Myometrial cell (primary cell): ENCODE results near the genes IFFO1, SPSB2 and LPCAT3.

DNA sequence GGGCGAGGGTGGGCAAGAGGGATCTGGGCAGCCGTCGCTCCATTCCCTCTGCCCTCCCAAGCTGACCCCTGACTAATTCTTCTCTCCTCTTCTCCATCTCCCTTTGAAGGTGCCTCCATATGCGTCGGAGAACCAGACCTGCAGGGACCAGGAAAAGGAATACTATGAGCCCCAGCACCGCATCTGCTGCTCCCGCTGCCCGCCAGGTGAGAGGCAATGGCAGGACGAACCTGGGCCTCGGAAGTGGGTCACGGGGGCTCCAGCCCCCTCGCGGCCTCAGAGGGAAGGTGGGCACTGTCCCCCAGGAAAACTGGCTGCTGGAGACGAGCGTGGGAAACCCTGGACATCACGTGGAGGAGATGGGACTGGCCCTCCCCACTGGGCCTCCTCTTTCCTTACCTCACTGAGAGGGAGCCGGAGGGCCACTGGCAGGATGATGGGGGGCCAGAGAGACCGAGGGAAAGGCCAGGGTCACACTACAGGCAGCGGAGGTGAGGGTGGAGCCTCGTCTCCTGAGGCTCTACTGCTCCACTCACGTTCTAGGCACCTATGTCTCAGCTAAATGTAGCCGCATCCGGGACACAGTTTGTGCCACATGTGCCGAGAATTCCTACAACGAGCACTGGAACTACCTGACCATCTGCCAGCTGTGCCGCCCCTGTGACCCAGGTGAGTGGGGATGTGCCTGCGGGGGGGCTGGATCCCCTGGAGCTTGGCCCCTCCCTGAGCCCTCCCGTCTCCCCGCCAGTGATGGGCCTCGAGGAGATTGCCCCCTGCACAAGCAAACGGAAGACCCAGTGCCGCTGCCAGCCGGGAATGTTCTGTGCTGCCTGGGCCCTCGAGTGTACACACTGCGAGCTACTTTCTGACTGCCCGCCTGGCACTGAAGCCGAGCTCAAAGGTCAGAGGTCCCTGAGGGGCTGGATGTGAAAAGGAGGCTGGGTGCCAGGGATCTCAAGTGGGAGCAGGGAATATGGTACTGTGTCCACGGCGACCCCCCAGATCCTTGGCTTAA is 824 bp downstream of the LTBR start:
- RAMPAGE, long total RNA, result no peak

GRCh38 chr12:6492760-6493130 is 317 bp downstream of the MRPL51 start:
- RAMPAGE, long total RNA, result no peak

DNA sequence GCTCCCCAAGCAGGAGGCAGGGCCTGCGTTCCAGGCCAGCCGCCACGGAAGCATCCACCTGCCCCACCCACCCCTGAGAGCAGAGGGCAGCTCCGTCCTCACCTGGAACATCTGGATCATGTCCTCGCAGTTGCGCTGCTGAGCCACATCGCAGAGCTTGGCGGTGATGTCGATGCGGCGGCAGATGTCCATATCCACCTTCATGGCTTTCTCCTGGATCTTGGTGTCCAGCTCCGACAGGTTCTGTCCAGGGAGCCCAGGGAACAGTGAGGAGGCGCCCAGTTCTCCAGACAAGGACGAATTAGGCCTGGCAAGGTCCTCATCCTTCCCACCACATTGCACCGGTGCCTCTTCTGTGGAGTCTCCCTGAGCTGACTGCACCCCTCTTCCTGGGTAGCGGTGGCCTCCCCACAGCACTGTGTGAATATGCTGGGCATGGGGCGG is 6.2 kb downstream of the IFFO1 start:
- RAMPAGE, long total RNA, result no peak

GRCh38 chr12:6555206-6556127 is at the start of gene IFFO1:
Gene IFFO1, minus strand, starts transcription at chr12:6556042.
- RAMPAGE, long total RNA, result no peak

DNA sequence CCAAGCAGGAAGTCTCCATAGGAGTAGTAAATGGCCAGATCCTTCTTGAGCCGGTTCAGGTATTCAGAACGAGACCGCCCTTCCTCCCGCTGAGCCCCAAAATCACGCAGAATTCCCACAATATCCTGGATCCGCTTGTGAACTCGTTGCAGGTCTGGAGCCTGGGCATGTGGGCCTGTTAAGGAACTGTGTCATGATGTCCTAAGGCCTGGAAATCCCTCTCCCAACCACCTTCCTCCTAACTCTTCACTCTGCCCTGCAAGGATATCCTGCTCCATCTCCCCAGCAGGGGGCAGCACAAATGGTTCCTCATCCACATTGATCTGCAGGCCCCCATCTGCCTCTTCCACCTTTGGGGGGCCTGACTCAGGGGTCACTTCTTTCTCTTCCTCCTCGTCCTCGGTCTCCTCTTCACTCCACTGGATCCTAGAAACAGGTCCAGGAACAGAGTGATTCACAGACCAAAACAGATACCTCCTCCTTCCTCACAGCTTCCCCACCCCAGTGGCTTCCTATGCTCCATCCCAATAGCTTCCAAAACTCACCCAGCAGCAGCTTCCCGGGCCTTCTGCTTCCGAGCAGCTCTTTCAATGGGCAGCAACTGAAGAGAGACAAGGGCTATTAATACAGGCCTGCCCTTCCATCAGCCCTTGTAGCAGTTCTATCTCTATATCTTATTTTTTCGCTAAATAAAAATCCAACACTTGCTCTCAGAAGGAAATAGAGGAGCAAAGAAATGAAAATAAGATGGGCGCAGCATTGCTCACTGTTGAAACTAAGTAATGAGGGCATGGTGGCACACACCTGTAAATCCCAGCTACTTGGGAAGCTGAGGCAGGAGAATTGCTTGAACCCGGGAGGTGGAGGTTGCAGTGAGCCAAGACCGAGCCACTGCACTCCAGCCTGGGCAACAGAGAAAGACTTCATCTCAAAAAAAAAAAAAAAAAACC is 4.5 kb downstream of the NOP2 start:
- RAMPAGE, long total RNA, result no peak

DNA sequence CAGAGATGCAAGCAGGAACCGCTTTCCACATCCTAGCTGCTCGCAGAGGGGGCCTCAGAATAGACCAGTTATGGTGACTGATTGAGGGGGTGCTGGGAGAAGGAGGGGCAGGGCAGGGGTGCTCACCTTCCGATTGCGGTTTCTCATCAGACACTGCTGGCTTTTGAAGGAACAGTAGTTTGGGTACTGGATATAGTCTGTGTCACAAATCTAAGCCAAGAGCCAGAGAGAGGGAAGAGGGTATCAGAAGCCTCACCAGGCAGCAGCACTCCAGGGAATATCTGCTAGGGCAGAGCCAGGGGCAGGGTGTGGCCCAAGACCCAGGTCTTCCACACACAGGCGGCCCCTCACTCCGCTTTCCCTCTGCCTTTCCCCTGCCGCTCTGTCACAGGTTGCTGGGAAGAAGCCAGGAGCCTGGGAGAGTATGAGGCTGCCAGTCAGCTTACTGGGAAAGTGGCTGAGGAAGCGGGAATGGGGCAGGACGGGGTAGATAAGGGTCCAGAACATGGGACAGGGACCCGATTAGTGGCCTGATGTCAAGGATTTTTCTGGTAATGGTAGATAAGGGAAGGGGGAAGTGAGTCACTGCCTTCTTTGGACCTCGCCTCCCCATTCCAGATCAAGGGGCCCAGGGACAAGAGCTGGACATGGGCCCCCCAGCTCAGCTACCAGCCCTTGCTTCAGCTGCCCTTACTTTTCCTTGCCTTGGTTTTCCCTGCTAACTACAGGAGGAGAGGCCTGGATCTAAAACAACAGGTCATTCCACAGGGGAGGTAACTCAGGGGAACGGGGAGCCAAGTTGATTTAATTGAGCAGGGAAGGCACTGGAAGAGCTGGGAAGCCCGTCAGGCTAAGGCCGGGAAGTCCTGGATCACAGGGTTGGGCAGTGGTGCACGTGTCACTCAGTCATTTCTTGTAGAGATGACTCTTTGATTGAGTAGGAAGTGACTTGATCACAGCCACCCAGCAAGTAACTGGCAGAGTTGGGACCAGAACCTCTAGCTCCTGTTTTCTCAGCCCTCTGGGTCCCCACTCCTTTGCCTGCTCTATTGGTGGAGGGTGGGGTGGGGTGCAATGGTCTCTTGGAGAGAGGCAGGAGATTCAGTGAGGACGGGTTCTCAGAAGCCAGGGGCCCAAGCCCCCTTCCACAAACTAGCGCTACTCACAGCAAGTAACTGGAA is 3.5 kb upstream of the LPAR5 start:
- RAMPAGE, long total RNA, result no peak

GRCh38 chr12:6763682-6764908 is 2.1 kb upstream of the PTMS start:
- RAMPAGE, long total RNA, result no peak

- RAMPAGE, long total RNA, result no peak
These were observed 1.2 kb upstream of the PTMS start for GRCh38 chr12:6764909-6765372.

DNA sequence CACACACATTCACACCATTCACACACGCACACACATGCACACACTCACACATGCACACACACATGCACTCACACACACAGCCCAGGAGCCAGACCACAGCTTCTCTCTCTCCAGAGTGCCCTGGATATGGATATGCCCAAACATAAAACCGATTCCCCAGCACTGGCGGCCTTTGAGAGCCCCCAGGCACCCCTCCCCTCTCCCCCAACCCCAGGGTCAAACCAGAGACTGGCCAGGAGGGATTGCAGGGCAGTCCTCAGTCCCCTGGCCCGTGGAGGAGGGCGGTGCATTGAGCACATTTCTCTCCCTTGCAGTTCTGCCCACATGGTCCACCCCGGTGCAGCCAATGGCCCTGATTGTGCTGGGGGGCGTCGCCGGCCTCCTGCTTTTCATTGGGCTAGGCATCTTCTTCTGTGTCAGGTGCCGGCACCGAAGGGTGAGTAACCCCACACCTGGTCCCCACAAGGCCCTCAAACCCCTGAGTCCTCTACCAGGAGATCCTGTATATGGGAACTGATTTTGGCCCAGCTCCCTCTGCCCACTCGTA is 3.4 kb upstream of the GPR162 start:
- RAMPAGE, long total RNA, result no peak

- RAMPAGE, long total RNA, result no peak
These were observed 2.8 kb upstream of the P3H3 start for GRCh38 chr12:6825064-6826074.

- RAMPAGE, long total RNA, result no peak
These were observed 757 bp upstream of the P3H3 start for GRCh38 chr12:6827371-6827928.

DNA sequence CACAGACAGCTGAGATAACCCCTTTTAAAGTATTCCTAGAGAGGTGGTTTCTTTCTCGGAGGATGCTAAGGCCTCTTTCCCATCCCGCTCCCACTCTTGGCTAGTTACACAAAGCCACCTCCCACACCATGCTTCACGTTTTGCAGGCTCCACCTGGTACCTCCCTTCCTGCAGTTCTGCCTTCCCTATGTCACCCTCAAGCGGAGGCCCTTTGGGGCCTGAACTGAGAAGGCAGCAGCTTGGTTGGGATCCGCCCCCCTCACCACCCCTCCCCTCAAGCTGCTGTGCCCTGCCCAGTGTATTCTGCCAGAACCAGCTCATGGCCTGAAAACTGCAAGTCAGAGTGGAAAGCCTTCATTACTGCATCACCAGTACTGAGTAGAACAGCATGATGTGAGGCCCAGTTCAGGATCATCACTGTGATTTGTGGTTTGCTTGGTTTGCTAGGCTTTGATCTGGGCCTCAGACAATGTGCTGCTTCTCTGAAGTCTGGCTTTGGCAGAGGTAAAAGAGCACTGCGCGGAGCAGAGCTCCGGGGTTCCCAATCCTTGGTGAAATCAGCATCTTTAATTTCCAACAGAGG is 1.1 kb downstream of the USP5 start:
- RAMPAGE, long total RNA, result no peak

GRCh38 chr12:6865937-6866468 is 1.3 kb upstream of the TPI1 start:
- RAMPAGE, long total RNA, result no peak

DNA sequence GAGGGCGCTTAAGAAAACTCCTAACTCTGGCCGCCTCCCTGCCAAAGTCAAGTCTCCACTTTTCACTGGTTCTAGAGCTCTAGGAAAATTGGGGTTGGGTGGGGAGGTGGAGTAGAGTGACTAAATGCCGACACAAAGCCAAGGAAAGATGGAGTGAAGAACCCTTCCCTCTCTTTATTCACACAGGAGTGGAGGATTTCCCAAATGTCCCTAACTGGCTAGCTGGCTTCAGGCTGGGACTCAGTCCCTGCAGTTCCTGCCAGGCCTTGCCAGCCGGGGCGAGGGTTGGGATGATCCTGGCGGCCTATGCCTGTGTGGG is 686 bp upstream of the TPI1 start:
- RAMPAGE, long total RNA, result no peak

- RAMPAGE, long total RNA, result start-site peak on the plus strand at chr12:6873455-6873653, 46 and 62 reads in 2 replicates
These were observed at the start of gene SPSB2 for GRCh38 chr12:6873019-6874283. Gene SPSB2, minus strand, starts transcription at chr12:6873303.

GRCh38 chr12:6927171-6927929 is 409 bp upstream of the ATN1 start:
- RAMPAGE, long total RNA, result no peak

GRCh38 chr12:6938647-6939562 is 4.9 kb upstream of the C12orf57 start:
- RAMPAGE, long total RNA, result no peak

GRCh38 chr12:6964013-6964575 is 6.4 kb downstream of the PHB2 start:
- RAMPAGE, long total RNA, result no peak

DNA sequence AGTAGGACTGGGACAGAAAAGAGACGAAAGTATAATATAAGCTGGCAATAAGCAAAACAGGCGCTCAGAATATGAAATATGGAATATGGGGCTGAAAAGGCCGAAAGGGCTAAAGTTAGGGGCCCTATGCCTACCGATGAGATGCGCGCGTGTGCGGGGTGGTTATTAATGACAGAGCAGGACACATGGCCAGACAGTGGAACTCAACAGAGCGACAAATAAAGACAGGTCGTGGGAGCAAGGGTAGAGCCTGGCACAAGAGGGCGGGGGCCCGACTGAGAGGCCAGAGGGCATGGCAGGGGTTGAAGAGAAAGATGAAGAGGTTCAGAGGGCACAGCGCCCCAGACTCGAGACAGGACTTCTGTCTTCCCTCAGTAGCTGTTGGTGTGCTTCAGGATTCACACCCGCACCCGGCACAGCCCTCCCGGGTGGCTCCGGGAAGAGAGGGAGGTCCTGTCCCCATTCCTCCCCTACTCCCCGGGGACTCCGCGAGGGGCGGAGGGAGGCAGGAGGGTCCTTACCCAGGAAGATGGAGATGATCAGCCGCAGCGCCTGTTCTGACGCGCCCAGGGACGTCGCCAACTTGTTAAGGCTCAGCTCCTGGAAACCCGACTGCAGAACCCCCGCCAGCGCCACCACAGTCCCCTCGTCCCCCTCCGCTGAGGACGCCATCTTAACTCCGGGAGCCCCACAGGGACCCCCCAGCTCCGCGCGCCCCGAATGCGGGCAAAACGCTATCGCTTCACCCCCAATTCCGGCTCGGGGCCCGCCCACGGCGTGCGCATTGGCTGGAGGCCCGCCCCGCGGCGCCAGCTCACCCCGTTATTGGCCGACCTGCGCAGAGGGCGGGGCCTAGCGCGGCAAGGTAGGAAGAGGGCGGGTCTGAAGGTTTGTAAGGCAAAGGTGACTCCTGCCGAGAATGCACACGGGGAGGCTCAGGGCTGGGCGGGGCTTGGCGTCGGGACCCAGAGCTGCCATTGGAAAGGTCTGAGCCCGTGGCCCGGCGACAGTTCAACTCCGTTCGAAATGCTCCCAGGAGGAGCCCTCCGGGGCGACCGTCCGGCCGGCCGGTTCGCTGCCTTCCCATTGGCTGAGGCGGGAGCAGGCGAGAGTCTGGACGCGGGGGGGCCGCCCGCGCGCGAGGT is at the start of gene LPCAT3:
Gene LPCAT3 (minus strand): TSS at position 724 of the 1,145 bp plus-strand sequence.
- RAMPAGE, long total RNA, result start-site peak on the minus strand centred at position 742 of the sequence, 40 bp wide, 458 and 116 reads in 2 replicates

DNA sequence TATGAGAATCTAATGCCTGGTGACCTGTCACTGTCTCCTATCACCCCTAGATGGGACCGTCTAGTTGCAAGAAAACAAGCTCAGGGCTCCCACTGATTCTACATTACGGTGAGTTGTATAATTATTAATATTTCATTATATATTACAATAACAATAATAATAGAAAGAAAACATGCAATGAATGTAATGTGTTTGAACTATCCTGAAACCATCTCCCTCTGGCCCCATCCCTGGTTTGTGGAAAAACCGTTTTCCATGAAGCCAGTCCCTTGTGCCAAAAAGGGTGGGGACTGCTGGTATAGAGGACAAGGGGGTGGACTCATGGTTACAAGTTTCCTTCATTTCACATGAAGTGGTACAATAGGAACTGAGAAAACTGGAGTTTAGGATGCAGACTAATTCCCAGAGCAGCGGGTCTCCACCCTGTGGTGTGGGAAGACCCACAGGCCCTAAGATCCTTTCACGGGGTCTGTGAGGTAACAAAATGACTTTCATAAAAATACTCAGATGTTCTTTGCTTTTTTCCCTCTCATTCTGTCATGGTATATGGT is 3.0 kb upstream of the C1RL start:
- RAMPAGE, long total RNA, result no peak